Adrenal gland (tissue), 7 donors: ENCODE data around the gene PAXIP1.

DNA sequence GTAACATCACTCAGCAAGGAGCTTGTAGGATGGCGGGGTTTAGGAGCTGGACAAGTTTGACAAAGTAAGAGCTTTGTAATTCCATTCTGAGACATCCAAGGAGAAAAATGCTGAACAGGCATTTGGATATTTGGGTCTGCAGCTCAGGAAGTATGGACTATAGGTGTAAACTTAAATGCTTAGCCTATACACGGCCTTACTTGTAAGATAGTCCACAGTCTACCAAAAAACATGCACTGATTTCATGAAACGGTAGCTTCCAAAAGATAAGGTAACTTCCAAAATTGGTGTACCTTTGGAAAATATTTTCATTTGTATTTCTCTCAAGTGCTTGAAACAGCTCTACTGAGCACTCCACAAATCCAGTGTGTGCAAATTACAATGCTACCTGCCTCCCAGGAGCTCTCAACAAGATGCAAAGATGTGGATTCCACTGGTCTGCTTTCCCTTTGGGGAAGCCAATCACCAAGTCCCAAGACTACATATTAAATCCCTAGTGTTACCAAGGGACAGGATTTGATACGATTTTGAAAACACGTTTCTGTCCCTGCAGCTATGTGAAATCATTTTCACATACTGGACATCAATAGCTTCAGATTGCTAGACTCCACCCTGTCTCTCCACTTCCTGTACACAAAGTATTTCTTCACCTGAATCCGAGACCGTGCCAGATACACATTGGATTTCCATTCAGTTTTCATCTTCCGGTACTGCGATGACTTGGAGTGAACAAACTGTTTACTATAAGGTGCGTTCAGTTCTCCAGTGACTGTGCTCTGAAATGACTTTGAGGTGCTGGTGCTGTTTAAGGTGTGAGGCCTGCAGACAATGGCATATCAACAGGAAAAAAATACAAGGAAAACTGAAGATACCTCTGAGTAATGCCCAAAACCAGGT lies 118.8 kb downstream of the GALNT11 start:
- PRO-cap, 3 experiments: no peak in any of the 3 experiments
- RAMPAGE, long total RNA, 4 experiments: no peak in any of the 4 experiments
- RRBS: no CpG with 5 or more reads among the region's 10 CpGs

GRCh38 chr7:152176897-152178077 lies 151.8 kb downstream of the GALNT11 start:
- PRO-cap, 3 experiments: no peak in any of the 3 experiments
- RAMPAGE, long total RNA, 4 experiments: start-site peak on the minus strand in 1 of 4 experiments, at chr7:152177779-152177796 at its widest, 19 reads per replicate
- RRBS: no CpG with 5 or more reads among the region's 12 CpGs

DNA sequence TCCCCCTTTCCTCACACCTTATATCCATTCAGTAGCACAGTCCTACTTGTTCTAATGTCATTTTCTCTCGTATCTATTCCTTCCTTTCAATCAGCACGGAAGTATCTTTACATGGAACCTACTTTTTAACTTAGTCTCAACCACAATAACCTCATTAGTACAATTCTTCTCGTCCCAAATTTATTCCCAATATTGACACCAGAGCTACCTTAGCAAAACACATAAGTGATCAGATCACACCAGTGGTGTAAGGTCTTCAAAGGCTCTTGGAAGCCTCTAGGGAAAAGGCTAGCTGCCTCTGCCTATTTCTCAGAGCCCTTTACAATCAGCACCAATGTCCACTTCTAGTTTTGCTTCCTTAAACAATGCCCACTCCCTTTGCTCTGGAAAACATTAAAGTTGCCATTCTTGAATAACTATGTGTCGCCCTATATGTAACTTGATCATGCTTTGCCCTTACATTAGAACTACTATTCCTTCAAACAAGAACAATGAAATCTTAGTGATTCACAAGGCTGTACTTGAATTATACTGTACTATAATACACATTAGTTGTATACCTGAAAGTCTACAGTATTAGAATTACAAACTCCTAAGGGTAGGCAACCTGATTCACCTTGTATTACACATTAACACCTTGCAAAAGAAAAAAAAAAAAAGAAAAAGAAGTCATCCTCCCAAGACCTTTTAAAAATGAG lies 166.1 kb downstream of the GALNT11 start:
- PRO-cap, 3 experiments: no peak in any of the 3 experiments
- RAMPAGE, long total RNA, 4 experiments: no peak in any of the 4 experiments
- RRBS: no CpG with 5 or more reads among the region's 4 CpGs

- PRO-cap, 3 experiments: no peak in any of the 3 experiments
- RAMPAGE, long total RNA, 4 experiments: no peak in any of the 4 experiments
- RRBS: no CpG with 5 or more reads among the region's 11 CpGs
Measured at GRCh38 chr7:152240541-152241341, 195.1 kb downstream of the KMT2C start.

GRCh38 chr7:152463520-152463892 lies 27.7 kb upstream of the KMT2C start:
- PRO-cap, 3 experiments: peak in 3 of 3 experiments; most common minus-strand start chr7:152463638 (in 3)
- RAMPAGE, long total RNA, 4 experiments: no peak in any of the 4 experiments
- RRBS: 1% methylated on average over 24 of the region's 35 CpGs

DNA sequence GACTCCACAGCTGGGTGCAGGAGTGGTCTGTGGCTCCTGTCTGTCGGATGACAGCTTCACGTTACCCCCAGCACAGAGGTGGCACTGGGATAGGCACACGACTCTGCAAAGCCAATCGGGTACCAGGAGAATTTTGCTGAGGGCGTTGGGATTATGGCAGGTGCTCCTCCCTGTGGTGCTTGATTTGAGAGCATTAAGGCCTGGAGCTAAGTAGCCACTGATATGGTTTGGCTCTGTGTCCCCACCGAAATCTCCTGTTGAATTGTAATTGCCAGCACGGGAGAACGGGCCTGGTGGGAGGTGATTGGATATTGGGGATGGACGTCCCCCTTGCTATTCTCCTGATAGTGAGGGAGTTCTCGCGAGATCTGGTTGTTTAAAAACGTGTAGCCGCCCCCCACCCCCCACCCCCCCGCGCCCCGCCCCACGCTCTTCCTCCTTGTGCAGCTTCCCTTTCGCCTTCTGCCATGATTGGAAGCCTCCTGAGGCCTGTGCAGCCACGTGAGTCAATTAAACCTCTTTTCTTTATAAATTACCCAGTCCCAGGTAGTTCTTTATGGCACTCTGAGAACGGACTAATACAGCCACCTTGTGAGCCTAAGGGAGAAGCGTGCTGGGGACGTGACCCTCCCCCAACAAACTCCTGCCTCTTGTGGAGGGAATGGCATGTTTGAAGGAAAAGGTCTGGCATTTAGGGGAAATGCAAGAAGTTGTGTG lies 117.9 kb upstream of the KMT2C start:
- PRO-cap, 3 experiments: no peak in any of the 3 experiments
- RAMPAGE, long total RNA, 4 experiments: no peak in any of the 4 experiments
- RRBS: no CpG with 5 or more reads among the region's 22 CpGs

DNA sequence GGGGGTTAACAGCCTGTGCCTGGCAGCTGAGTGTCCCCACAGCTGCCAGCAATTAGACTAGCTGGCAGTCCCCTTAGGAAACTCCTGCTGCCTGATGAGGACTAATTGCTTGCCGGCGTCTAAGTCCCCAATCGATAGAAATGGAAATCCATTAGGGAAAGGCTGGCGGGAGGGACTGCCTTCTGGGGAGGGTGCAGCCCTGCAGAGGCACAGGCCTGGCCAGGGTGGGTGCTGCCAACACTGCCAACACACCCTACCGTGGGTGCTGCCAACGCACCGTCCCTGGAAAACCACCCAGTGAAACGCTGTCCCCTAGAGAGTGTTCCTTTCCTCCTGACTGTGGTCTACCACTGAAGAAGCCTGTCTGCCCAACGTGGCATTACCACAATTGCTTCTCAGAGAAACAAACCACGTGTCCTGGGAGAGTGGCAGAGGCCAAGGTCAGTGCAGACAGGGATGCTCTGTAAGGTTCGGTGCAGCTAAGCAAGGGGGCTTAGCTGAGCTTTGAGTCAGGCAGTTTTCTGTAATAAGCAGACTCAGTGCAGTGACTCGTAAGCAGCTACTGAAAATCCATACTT lies 60.7 kb downstream of the XRCC2 start:
- PRO-cap, 3 experiments: no peak in any of the 3 experiments
- RAMPAGE, long total RNA, 4 experiments: no peak in any of the 4 experiments
- RRBS: no CpG with 5 or more reads among the region's 12 CpGs

- PRO-cap, 3 experiments: no peak in any of the 3 experiments
- RAMPAGE, long total RNA, 4 experiments: no peak in any of the 4 experiments
- RRBS: no CpG with 5 or more reads among the region's 4 CpGs
Measured at GRCh38 chr7:152761918-152762348, 2.4 kb downstream of the ACTR3B start.

GRCh38 chr7:152850301-152851112 lies 91.0 kb downstream of the ACTR3B start:
- PRO-cap, 3 experiments: no peak in any of the 3 experiments
- RAMPAGE, long total RNA, 4 experiments: no peak in any of the 4 experiments
- RRBS: no CpG with 5 or more reads among the region's 6 CpGs

- PRO-cap, 3 experiments: no peak in any of the 3 experiments
- RAMPAGE, long total RNA, 4 experiments: no peak in any of the 4 experiments
- RRBS: 9% methylated on average over 26 of the region's 36 CpGs
Measured at GRCh38 chr7:152925895-152926450, 166.4 kb downstream of the ACTR3B start.

- PRO-cap, 3 experiments: no peak in any of the 3 experiments
- RAMPAGE, long total RNA, 4 experiments: no peak in any of the 4 experiments
- RRBS: 96% methylated on average over 3 of the region's 20 CpGs
Measured at GRCh38 chr7:153404334-153405775, 645.3 kb downstream of the ACTR3B start.

DNA sequence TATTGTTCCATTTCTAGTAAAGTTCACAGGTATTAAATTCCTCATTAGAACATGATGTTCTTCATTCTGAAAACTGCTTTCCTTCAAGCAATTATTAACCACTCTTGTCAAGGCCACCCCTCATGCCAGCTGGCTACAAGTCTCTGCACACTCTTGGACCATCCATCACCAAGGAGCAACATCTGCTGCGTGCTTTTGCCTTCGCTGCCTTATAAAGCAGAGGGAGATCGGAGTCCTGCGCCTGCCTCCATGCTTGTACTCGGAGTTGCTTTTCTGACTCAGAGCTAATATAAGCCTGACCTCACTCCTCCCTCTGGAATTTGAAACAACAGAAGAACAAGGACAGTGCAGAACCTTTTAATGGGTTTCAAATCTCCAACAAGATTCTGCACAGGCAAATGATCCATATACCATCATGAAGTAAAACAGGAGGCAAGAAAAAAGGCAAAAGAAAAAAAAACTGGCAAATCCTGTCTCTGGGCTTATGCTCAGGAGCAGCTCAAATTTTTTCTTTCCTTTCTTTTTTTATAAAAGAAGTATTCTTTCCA lies 529.8 kb upstream of the DPP6 start:
- PRO-cap, 3 experiments: no peak in any of the 3 experiments
- RAMPAGE, long total RNA, 4 experiments: no peak in any of the 4 experiments
- RRBS: no CpG with 5 or more reads among the region's 5 CpGs

GRCh38 chr7:153858312-153858728 lies 193.9 kb upstream of the DPP6 start:
- PRO-cap, 3 experiments: no peak in any of the 3 experiments
- RAMPAGE, long total RNA, 4 experiments: no peak in any of the 4 experiments
- RRBS: no CpG with 5 or more reads among the region's 4 CpGs

DNA sequence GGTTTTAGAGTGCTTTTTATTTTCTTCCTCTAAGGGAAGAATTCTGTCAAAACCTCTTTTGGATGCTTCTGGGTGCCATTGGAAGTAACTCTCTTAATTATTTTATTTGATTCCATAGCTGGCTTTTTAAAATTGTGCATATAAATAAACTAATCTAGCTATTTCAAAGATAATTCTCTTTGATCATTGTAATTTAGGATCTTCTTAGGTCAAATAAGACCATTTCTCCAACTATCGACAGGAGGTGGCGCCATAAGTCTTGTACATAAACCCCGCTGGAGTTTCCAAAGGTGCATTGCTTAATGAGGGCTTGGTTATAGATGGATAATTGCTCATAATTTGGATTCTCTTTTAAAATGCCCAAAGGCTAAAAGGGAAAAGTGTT lies 75.5 kb downstream of the PAXIP1 start:
- PRO-cap, 3 experiments: no peak in any of the 3 experiments
- RAMPAGE, long total RNA, 4 experiments: no peak in any of the 4 experiments
- RRBS: no CpG with 5 or more reads among the region's 3 CpGs

- PRO-cap, 3 experiments: no peak in any of the 3 experiments
- RAMPAGE, long total RNA, 4 experiments: no peak in any of the 4 experiments
- RRBS: 1% methylated on average over 24 of the region's 53 CpGs
Measured at GRCh38 chr7:155001744-155002605, 949 bp downstream of the PAXIP1 start.

GRCh38 chr7:155002606-155003253 lies at the start of gene PAXIP1:
Gene PAXIP1, minus strand, starts transcription at chr7:155003124.
- PRO-cap, 3 experiments: peak in 3 of 3 experiments; most common plus-strand start chr7:155002768 (in 1); most common minus-strand start chr7:155002745 (in 3)
- RAMPAGE, long total RNA, 4 experiments: start-site peak on the minus strand in 3 of 4 experiments, at chr7:155002935-155002982 at its widest, 32 to 90 reads per replicate
- RRBS: 1% methylated on average over 34 of the region's 105 CpGs

DNA sequence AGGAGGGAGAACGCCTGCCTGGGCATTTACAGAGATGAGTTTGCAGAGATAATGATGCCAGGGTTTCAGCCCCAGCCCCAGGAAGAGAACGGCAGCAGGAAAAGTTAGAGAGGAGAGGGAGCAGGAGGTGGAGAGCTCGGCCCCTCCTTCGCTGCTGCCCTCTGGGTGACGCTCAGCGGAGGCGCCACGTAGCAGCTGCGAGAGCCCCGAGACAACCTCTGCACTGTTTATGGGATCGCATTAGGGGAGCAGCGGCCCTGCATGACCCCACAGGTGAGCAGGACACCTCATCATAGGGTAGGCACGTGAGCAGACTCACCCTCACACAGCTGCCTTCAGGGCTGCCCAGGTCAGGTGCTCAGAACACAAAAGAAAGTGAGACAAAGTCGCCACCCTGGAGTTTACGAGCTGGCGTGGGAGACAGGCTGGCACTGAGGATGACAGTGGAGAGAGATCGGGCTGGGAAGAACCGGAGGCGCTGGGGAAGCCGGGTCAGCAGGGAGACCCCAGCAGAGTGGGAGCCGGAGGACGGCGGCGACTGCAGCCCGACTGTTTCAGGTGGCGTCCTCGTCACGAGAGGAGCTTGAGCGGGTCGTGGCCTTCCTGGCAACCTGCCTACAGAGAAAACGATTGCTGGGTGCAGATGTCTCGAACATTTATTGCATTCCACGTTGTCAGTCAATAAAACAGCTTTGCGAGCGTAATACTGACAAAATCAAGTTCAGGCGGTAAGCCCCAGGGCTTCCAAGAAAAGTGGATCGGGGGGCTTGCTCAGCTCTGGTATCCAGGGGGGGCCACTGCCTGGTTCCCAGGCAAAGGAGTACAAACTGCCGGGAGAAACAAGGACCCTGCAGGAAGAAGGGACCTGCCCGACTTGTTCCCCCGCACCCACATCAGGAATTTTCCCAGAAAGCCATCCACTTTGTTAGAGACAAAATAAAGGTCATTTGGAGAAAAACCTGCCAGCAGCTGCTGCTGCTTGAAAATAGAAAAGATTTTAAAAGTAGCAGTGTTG lies 83.1 kb upstream of the INSIG1 start:
- PRO-cap, 3 experiments: no peak in any of the 3 experiments
- RAMPAGE, long total RNA, 4 experiments: no peak in any of the 4 experiments
- RRBS: no CpG with 5 or more reads among the region's 40 CpGs

DNA sequence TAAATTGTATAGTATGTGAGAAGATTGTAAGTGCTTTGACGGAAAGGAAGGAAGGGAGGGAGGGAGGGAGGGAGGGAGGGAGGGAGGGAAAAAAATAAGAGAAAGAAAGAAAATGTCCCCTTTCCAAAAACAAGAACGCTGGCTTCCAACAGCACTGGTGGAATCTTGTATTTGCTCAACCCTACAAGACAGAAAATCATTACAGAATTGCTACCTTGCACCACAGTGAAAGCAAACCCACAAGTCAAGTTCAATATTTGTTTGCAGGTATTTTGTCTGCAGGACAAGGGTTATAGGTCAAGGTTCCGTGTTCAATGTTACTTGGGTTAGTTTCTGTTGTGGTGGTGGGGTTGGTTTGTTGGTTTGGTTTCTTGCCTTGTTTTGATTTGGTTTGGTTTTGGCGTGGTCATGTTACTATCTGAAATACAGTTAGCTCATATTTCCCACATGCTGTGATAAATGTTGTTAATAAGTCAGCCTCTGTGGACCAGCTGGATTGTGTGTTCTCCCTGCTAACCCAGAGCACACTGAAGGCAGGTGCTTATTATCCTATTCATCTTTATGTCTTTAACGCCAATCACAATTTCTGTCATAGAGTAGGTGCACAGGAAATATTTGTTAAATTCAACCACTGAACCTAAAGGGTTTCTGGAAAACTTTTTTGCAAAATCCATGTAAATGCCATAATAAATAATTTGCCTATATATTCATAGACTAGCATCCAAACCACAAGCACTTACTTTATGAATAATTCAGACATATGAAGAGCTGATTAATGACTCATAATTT lies 75.6 kb upstream of the INSIG1 start:
- PRO-cap, 3 experiments: no peak in any of the 3 experiments
- RAMPAGE, long total RNA, 4 experiments: no peak in any of the 4 experiments
- RRBS: no CpG with 5 or more reads among the region's 5 CpGs

GRCh38 chr7:155244484-155245018 lies 53.1 kb upstream of the INSIG1 start:
- PRO-cap, 3 experiments: no peak in any of the 3 experiments
- RAMPAGE, long total RNA, 4 experiments: no peak in any of the 4 experiments
- RRBS: no CpG with 5 or more reads among the region's 7 CpGs

DNA sequence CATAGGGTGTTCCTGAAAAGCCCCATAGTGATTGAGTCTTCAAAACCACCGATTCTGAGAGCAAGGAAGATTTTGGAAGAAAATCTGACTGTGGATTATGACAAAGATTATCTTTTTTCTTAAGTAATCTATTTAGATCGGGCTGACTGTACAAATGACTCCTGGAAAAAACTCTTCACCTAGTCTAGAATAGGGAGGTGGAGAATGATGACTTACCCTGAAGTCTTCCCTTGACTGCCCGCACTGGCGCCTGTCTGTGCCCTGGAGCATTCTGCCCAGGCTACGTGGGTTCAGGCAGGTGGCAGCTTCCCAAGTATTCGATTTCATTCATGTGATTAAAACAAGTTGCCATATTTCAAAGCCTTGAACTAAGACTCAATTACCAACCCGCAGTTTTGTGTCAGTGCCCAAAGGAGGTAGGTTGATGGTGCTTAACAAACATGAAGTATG lies 10.6 kb downstream of the INSIG1 start:
- PRO-cap, 3 experiments: no peak in any of the 3 experiments
- RAMPAGE, long total RNA, 4 experiments: no peak in any of the 4 experiments
- RRBS: no CpG with 5 or more reads among the region's 7 CpGs